ENCODE results near the gene EHMT1.

DNA sequence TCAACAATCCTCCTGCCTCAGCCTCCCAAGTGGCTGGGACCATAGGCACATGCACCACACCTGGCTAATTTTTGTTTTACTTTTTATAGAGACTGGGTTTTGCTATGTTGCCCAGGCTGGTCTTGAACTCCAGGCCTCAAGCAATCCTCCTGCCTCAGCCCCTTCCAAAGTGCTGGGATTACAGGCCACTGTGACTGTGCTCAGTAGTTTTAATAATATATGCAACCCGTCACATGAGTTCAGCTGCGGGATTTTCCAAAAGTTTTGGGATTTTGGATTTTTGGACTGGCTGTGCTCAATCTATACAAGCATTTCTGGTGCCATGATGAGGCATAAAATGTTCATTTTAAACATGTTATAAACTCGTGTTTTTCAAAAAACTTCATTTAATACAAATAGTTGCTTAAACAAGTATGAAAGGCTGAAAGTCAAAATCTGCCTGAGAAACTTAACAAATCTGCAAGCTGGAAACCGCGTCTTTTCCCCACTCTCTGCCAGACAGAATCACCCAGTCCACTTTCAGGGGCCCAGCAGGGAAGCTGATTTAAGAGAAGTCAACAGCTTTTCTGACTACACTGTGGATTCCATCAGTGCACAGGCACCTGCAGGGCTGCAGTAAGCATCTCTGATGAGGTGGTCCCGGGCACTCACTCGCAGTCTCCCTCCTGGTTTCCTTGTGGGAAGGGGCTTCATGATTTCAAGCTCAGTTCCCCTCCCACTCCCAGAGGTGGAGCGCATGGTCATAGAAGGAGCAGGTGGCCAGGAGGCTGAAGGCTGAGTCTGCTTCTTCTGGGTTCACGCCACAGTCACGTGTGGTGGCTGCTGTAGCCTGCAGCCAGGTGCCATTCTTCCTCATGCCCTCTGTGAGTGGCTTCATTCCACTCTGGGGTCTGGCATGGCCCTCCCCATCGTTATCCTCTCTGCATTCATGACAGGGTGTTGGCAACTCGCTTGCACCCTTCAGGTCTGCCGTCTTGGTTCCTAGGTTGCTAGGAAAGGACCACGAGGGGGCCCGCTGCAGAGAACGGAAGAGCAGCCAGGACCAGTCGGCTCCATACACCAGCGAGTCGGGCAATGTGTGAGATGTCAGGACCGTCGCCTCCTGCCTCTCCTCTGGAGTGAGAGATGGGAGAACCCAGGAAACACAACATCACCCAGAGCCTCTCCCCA, 3.2 kb downstream of the MRPL41 start:
- PRO-cap: no peak
- RAMPAGE, long total RNA: no peak

DNA sequence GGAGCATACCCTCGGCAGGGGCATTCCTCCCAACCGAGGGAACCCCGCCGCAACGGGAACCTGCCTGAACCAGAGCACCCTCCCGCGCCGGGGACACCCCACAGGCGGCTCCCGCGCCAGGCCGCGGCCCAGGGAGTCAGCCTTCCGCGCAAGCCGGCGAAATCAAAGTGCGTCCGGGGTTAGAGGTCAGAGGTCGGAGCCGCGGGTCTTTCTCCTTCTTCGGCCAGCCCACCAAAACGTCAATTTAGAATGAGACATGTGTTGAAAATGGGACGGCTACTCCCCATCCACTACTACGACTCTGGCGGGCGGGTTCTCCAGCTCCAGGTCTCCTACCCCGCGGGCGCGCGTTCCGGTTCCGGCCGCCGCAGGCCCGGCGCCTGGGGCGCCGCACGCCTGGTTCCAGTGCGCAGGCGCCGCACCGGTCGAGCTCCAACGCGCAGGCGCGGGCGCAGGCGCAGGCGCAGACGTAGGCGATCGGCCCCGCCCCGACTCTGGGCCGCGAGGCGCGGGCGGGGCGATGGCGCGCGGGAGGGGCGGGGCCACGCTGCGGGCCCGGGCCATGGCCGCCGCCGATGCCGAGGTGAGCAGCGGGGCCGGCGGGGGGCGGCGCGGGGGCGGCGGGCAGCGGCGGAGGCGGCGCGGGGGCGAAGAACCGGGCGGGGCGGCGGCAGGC, at the start of gene EHMT1:
Gene EHMT1, plus strand, starts transcription at position 539 of the 676 bp plus-strand sequence.
- PRO-cap: bidirectional peak, plus-strand start at position 550 of the sequence, minus-strand start at position 303 of the sequence
- RAMPAGE, long total RNA: start-site peak on the plus strand centred at position 535 of the sequence, 48 bp wide, 1,136 and 310 reads in 2 replicates

- PRO-cap: no peak
- RAMPAGE, long total RNA: no peak
Observed at GRCh38 chr9:137631948-137632653, 13.3 kb downstream of the EHMT1 start.

DNA sequence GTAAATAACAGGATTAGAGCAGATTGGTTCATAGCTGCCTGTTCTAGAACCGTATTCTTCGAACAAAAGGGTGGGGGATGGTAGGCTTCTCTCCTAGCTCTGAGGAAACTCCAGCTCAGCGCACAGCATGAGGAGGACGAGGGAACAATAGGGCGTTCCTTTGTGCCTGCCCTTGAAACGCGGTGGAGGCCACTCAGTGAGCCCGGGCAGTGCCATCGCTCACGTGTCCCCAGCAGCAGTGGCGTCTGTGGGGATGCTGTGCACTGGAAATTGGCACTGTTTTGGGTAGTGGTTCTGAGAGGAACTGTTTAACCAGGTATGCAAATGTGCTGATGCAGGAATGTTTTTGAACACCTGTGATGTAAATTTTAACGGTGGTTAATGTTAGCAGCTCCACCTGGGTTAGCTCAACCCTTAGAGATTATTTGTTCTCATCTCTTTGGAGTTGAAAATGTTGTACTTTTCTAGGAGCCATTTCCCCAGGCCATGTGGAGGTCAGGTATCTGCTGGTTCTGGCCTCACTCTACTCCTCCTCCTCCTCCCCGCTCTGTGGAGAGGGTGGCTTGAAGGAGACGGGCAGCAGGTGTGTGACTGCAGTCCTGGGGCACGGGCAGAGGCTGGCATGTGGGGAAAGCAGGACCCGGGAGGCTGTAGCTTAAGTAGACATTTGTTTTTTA, 48.2 kb downstream of the EHMT1 start:
- PRO-cap: bidirectional peak, plus-strand start at position 175 of the sequence, minus-strand start at position 266 of the sequence; bidirectional peak, plus-strand start at position 550 of the sequence, minus-strand start at position 560 of the sequence
- RAMPAGE, long total RNA: no peak

GRCh38 chr9:137960121-137960691, 82.6 kb downstream of the CACNA1B start:
- PRO-cap: no peak
- RAMPAGE, long total RNA: no peak

Measured in GM23338 (cell line).